SK-N-SH (cell line): ENCODE measurements around a stretch of chr17.

- RRBS, result no CpG with 5 or more reads among the region's 5 CpGs
CAGE:
- cytosol, long polyA plus RNA, result no peak
- long polyA plus RNA, result no peak
- nucleus, long polyA plus RNA, result no peak
Measured at GRCh38 chr17:27344184-27344928, 50.4 kb downstream of the WSB1 start.

DNA sequence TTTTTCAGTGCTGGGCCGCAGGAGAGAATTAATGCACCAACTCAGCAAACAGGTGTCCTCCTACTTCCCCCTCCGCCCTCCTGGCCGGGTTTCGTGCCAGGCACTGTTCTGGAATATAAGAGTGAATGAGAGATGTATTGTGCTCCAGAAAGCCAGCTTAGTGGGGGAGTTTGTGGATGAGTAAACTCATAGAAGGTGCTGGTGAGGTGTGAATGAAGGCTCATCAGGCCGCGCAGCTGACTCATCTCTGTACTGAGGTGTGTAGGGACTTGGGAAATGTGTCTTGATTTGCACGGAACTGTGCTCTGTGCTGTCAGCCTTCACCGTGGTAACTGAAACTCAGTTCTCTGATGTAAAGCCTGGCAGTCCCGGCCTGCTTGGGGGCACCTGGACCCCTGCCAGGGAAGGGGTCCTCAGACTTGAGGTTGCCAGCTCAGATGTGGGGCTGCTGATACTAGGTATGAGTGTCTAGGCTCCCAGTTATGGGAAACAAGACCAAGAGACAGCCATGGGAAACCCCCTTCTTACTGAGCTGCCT lies 15.4 kb downstream of the KSR1 start:
- RRBS, result no CpG with 5 or more reads among the region's 9 CpGs
CAGE:
- cytosol, long polyA plus RNA, result no peak
- long polyA plus RNA, result no peak
- nucleus, long polyA plus RNA, result no peak

GRCh38 chr17:27551596-27552262 lies 79.3 kb upstream of the LGALS9 start:
- RRBS, result no CpG with 5 or more reads among the region's 12 CpGs
CAGE:
- cytosol, long polyA plus RNA, result no peak
- long polyA plus RNA, result no peak
- nucleus, long polyA plus RNA, result no peak

- RRBS, result no CpG with 5 or more reads among the region's 17 CpGs
CAGE:
- cytosol, long polyA plus RNA, result no peak
- long polyA plus RNA, result no peak
- nucleus, long polyA plus RNA, result no peak
Measured at GRCh38 chr17:27638003-27638740, 7.2 kb downstream of the LGALS9 start.

DNA sequence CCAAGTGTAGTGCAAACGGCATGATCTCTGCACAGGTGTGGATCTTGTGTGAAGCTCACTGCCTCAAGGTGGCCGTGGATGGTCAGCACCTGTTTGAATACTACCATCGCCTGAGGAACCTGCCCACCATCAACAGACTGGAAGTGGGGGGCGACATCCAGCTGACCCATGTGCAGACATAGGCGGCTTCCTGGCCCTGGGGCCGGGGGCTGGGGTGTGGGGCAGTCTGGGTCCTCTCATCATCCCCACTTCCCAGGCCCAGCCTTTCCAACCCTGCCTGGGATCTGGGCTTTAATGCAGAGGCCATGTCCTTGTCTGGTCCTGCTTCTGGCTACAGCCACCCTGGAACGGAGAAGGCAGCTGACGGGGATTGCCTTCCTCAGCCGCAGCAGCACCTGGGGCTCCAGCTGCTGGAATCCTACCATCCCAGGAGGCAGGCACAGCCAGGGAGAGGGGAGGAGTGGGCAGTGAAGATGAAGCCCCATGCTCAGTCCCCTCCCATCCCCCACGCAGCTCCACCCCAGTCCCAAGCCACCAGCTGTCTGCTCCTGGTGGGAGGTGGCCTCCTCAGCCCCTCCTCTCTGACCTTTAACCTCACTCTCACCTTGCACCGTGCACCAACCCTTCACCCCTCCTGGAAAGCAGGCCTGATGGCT lies 17.9 kb downstream of the LGALS9 start:
- RRBS, result no CpG with 5 or more reads among the region's 11 CpGs
CAGE:
- cytosol, long polyA plus RNA, result no peak
- long polyA plus RNA, result no peak
- nucleus, long polyA plus RNA, result no peak

DNA sequence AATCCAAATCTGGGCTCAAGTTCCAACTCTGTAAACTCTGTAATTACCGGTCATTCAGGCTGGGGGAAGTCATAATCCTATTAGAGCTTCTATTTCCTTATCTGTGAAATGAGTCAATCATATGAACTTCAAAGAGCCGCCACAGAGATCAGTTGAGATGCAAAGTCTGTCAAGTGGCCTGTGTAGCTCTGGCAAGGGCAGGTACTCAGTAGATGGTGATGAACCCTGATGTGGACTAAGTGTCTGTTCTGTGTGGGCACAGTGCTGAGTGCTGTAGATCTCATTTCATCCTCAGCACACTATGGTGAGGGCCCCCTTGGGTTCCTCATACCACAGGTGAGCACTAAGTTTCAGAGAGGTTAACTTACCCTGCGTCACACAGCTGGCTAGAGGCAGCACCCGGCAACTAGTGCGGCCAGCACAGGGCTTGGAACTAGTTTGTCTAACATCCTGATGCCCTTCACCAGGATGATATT lies 2.5 kb downstream of the NOS2 start:
- RRBS, result no CpG with 5 or more reads among the region's 5 CpGs
CAGE:
- cytosol, long polyA plus RNA, result no peak
- long polyA plus RNA, result no peak
- nucleus, long polyA plus RNA, result no peak

DNA sequence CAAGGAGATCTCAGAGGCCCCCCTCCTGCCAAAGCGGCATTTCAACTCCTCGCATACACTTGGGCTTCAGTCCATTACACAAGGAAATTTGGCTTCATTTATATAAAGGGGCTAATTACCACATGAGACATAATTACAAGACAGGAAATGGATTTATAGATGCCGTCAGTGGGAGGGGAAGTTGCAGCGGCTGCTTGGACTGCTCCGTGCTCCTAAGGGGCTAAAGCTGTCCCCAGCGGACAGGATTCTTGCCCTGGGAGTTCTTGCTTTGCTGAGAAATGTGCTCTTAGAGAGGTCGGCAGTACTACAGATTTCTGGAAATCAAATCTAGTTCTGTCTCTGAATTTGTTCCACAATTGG lies 57.2 kb upstream of the NLK start:
- RRBS, result no CpG with 5 or more reads among the region's 7 CpGs
CAGE:
- cytosol, long polyA plus RNA, result no peak
- long polyA plus RNA, result no peak
- nucleus, long polyA plus RNA, result no peak

DNA sequence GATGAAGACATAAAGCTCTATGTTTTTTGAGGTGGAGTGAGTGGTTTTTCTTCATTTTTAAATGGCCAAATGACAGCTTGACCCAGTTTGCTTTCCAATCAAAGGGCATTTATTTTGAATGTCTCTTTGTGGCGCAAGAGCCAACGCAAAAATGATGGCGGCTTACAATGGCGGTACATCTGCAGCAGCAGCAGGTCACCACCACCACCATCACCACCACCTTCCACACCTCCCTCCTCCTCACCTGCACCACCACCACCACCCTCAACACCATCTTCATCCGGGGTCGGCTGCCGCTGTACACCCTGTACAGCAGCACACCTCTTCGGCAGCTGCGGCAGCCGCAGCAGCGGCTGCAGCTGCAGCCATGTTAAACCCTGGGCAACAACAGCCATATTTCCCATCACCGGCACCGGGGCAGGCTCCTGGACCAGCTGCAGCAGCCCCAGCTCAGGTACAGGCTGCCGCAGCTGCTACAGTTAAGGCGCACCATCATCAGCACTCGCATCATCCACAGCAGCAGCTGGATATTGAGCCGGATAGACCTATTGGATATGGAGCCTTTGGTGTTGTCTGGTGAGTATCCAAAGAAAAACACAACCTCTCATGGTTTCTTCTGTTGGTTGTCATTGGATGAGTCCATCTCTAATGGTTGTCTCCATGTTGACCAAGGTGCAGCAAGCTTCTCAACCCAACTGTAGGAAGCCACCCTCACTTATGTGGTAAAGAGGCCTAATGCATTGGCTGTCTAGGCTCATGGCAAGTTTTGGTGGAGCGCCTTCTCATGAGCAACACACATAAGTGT lies 481 bp downstream of the NLK start:
- RRBS, result no CpG with 5 or more reads among the region's 18 CpGs
CAGE:
- cytosol, long polyA plus RNA, result no peak
- long polyA plus RNA, result no peak
- nucleus, long polyA plus RNA, result no peak

DNA sequence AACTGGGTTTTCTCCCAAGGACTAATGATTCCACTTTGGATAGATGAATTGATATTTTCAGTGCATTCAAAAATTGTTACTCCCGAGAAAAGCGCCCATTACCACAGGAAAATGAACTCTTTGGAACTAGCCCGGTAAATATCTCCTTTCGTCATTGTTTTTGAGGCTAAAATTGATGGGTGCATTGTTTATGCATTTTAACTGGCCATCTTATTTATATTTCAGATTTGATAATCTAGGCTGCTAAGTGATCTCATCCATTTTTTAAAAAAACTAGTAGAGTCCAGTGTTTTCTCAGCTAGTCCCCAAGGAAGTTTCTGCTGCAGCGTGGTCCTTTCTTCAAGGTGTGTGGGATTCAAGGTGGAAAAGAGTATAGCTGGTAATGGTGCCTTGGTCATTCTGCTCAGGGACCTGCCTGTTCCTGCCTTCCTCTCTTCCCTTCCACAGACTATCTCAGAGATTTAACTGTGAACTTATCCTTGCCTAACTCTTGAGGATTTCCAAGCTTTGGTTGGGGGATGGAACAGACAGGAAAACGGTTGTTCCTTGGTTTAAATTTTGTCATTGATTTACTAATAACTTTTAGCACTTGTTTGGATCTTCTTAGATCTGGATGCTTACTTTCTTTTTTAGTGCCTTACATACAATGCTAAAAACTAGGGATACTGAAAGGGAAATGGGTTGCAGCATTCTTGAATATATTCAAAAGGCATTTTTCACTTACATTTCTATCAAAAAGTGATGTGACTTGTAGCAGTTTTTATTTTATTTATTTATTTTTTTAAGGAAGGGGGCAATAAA lies 2.0 kb downstream of the NLK start:
- RRBS, result no CpG with 5 or more reads among the region's 6 CpGs
CAGE:
- cytosol, long polyA plus RNA, result no peak
- long polyA plus RNA, result no peak
- nucleus, long polyA plus RNA, result start-site peak on the plus strand centred at position 601 of the sequence, 217 bp wide, 38 and 55 reads in 2 replicates

GRCh38 chr17:28227172-28228237 lies 91.5 kb upstream of the TMEM97 start:
- RRBS, result 15% methylated on average over 14 of the region's 87 CpGs
CAGE:
- cytosol, long polyA plus RNA, result no peak
- long polyA plus RNA, result no peak
- nucleus, long polyA plus RNA, result no peak

GRCh38 chr17:28317450-28318697 lies 1.1 kb upstream of the TMEM97 start:
- RRBS, result 8% methylated on average over 17 of the region's 50 CpGs
CAGE:
- cytosol, long polyA plus RNA, result no peak
- long polyA plus RNA, result no peak
- nucleus, long polyA plus RNA, result no peak

DNA sequence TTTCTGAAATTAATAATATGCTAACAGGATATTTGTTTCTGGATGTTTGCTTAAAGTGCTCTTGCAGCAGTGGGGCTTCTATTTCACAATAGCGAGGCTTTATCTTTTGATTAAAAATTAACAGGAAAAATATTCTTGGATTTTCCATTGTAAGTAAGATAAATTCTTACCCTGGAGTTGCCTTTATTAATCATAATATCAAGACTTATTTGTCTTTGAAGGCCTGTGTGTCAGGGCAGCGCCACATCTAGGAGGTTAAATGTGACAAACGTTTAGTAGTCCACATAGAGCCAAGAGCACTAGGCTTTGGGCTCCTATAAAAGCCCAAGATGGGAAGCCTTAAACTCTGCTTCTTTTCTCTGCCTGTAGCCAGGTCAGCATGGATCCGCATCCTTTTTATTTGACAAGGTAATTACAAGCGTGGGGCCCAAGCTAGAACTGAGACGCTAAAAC lies 5.3 kb downstream of the TMEM97 start:
- RRBS, result no CpG with 5 or more reads among the region's 6 CpGs
CAGE:
- cytosol, long polyA plus RNA, result no peak
- long polyA plus RNA, result no peak
- nucleus, long polyA plus RNA, result no peak

DNA sequence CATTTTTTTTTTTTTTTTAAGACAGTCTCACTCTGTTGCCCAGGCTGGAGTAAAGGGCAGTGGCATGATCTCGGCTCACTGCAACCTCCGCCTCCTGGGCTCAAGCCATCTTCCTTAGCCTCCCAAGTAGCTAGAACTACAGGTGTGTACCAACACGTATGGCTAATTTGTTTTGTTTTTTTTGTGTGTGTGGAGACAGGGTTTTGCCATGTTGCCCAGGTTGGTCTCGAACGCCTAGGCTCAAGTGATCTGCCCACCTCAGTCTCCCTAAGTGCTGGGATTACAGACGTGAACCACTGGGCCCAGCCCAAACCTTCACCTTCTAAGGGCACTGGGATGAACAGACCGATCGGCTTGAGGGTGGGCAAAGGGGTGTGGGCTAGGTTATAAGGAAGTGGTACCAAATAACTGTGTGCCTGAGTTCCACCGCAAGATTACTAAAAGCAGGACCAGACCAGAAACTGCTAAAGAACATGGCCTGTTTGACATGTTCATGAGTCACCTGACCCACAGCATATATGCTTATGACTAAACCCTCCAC lies 8.0 kb downstream of the TMEM97 start:
- RRBS, result no CpG with 5 or more reads among the region's 9 CpGs
CAGE:
- cytosol, long polyA plus RNA, result no peak
- long polyA plus RNA, result no peak
- nucleus, long polyA plus RNA, result no peak

- RRBS, result no CpG with 5 or more reads among the region's 9 CpGs
CAGE:
- cytosol, long polyA plus RNA, result no peak
- long polyA plus RNA, result no peak
- nucleus, long polyA plus RNA, result no peak
Measured at GRCh38 chr17:28351373-28352216, 5.7 kb downstream of the POLDIP2 start.

- RRBS, result no CpG with 5 or more reads among the region's 51 CpGs
CAGE:
- cytosol, long polyA plus RNA, result no peak
- long polyA plus RNA, result no peak
- nucleus, long polyA plus RNA, result no peak
Measured at GRCh38 chr17:28384236-28384971, 12.9 kb downstream of the SARM1 start.

- RRBS, result no CpG with 5 or more reads among the region's 5 CpGs
CAGE:
- cytosol, long polyA plus RNA, result no peak
- long polyA plus RNA, result no peak
- nucleus, long polyA plus RNA, result no peak
Measured at GRCh38 chr17:28398009-28398782, 7.8 kb downstream of the SLC46A1 start.

- RRBS, result no CpG with 5 or more reads among the region's 3 CpGs
CAGE:
- cytosol, long polyA plus RNA, result no peak
- long polyA plus RNA, result no peak
- nucleus, long polyA plus RNA, result no peak
Measured at GRCh38 chr17:28408029-28408706, 2.2 kb upstream of the SLC46A1 start.

DNA sequence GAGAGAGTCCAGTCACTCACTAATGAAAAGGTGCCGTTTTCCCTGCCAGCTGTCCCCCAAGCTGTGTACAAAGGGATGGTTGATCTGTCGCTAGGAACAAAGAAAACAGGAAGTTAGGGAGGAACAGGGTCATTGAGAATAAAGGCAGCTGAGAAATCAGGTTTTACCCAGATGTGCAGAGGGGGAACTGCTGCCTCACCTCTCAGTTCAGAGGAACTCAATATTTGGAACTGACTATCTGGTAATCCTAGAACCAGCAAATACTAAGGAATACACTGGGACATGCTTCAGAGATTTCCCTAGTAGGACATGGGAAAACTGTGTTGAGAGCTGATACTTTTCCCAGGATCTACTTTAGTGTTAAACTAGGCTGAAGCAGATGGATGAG lies 1.4 kb downstream of the RSKR start:
- RRBS, result no CpG with 5 or more reads among the region's 2 CpGs
CAGE:
- cytosol, long polyA plus RNA, result no peak
- long polyA plus RNA, result no peak
- nucleus, long polyA plus RNA, result no peak

DNA sequence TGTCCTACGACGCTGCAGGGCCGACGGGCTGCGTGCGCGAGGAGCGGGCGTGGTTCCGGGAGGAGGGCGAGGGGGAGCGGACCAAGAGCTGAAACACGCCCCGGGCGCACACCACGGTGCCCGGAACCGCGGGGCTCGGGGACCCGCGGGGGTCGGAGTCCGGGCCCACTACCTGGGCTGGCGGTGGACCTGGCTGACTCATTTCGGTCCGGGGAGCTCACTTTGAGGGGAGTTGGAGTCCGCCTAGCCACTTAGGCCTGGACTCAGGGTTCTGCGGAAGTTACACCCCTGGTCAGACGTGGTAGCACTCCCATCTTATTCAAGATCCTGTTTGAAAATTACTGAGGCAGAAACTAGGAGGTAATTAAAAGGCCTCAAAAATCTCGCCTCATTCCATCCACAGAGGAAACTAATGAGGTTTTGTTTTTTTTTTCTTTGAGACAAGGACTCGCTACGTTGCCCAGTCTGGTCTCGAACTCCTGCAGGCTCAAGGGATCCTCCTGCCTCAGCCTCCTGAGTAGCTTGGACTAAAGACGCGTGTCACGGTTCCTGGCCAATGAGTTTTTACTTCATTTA lies 383 bp upstream of the BLTP2 start:
- RRBS, result 2% methylated on average over 16 of the region's 37 CpGs
CAGE:
- cytosol, long polyA plus RNA, result no peak
- long polyA plus RNA, result no peak
- nucleus, long polyA plus RNA, result no peak

DNA sequence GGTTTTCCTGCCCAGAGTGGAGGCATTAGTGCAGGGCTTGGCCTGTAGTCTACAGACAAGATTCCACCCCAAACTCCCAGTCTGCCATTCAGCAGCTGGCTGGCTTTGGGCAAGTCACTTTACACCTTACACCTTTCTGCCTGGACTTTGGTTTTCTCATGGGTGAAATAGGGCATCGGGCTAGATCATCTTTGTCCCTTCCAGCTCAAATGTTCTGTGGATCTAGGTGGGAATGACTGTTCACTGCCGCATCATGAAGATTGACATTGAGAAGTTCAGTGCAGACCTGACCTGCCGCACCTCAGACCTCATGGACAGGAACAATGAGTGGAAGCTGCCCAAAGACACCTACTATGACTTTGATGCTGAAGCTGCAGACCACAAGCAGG lies 16.6 kb downstream of the PROCA1 start:
- RRBS, result no CpG with 5 or more reads among the region's 3 CpGs
CAGE:
- cytosol, long polyA plus RNA, result no peak
- long polyA plus RNA, result no peak
- nucleus, long polyA plus RNA, result no peak